Subcutaneous preadipocyte (primary cell): Measurements from ENCODE around the genes PDGFD, SLC35F2 and ARHGAP20.

DNA sequence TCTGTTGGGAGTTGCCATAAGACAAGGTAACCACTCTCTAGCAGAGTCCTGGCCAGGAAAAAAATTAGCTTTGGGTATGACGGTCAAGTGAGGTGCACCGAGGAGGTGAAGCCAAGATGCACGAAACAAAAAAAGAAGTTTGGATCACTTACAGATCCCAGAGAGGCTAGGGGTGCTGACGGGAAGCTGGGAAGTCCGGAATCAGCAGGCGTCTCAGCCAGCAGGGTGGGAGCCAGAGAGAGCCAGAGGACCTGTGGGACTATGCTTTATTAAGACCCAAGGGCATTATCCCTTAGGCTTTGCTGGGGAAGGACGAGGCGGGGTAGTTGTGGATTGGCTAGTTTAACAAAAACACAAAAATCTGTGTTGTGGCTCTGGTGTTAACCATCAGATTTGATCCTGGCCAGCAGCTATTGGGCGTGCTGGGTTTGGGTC is 427.0 kb downstream of the DYNC2H1 start:
- CAGE, long polyA plus RNA = no peak

DNA sequence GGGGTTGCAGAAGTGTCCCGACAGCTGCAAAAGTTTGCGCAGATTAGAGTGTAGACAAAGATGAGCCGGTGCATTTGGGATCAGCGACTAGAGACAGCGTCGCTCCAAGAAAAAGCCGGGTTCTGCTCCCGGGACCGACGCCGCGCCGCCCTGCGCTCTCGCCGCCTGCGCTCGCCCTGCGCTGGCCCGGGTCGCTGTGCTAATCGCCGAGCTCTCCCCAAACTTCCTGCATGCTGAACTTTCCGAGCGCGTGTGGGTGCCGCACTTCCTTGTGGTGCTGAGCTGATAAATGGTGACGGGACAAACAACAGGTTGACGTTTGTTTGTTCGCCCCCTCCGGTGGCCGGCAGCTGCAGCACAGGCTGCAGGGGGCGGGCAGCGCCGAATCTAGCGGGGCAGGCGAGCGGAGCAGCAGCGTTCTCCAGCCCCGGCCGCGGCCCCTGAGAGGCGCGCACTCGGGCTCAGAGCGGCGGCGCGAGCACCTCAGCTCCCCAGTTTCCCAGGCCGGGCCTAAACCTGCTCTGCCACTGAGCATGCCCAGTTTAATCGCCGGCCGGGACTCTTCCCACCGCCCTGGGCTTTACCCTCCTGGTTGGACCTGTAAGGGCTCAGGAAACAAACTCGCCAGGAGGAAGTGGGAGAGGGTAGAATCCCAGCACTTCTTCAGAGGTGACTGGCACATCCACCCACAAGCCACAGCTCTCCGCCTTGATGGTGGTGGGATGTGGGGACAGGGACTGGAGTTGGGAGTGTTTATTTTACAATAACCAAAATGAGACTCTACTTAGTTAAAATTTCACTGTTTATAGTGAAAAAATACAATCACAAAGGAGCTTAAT is at the start of gene PDGFD:
Gene PDGFD, minus strand, starts transcription at position 294 of the 839 bp plus-strand sequence.
- CAGE, long polyA plus RNA = no peak

DNA sequence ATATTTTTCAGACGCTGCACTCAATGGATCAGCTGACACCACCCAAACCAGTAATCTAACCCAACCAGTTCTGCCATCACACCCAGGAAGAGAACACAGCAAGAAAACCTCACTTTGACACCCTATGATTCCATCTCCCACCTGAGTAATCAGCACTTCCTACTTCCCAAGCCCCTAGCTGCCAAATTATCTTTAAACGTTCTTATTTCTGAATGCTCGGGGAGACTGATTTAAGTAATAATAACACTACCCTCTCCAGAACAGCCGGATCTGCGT is 2.6 kb downstream of the CASP4 start:
- CAGE, long polyA plus RNA = no peak

DNA sequence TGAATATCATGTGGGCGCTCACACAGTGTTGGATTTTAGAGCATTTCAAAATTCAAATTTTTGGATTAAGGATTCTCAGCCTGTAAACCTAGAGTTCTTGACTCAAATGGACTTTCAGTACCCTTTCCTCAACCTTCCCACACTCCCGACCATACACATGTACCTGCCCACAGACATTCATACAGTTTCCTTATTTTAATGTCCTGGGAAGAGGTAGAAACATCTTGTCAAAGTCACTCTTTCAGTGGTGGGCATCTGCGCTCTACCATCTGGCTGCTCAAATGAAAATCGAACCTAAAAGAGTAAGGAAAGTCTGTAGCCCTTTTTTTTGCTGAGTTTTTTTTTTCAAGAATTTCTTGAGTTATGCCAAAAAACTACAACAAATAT is 3.1 kb upstream of the CASP5 start:
- CAGE, long polyA plus RNA = no peak

- CAGE, long polyA plus RNA = no peak
These were observed 99.3 kb downstream of the AASDHPPT start for GRCh38 chr11:106176793-106177141.

GRCh38 chr11:106533897-106534375 is 456.5 kb downstream of the AASDHPPT start:
- CAGE, long polyA plus RNA = no peak

DNA sequence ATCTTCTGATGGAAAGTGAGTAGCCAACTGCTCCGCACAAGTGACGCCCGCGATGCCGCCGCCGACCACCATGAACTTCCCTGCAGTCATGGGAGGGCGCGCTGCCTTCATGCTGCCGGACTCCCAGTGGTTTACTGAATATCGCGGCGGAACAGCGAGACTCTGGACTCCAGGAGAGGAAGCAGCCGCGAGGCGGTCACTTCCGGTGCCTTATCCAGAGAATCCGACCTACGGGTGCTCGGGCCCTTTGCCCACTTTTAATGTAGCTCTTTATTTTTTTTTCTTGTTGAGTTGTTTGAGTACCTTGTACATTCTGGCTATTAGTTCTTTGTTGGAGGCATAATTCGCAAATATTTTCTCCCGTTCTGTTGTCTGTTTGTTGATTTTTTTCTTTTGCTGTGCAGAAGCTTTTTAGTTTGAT is 190.5 kb downstream of the GUCY1A2 start:
- CAGE, long polyA plus RNA = no peak

DNA sequence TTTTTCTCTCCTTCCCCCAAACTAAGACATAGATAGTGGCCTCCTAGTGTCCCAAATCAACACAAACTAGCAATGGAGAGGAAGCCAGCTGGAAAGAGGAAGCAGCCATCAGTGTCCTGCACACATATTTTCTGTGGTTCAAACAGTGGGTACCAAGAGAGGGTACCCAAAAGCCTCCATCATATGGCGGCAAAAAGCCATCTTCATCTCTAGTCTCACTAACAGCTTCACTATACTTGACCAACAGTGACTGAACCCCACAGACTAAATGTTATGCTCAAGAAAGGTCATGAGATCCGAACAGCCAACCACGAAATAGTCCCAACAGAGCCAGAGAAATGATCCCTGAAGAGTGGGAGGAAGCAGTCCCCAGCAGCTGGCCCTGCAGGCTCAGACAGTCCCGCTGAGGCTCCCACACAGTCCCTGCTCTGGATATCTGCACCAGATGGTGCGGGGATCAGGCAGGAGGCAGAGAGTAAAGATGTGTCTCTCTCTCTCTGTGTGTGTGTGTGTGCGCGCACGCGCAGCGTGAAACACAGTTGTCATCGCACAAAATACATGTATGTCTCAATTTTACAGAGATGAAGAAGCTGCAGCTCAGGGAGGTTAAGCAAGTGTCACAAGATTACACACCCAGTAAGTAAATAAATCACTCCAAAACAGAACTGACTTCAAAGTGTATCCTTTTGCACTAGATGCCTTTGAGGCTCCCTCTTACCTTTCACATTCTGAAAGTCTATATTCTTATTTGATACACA is 28.0 kb downstream of the GUCY1A2 start:
- CAGE, long polyA plus RNA = no peak

GRCh38 chr11:107018970-107019806 is 912 bp upstream of the GUCY1A2 start:
- CAGE, long polyA plus RNA = no peak

DNA sequence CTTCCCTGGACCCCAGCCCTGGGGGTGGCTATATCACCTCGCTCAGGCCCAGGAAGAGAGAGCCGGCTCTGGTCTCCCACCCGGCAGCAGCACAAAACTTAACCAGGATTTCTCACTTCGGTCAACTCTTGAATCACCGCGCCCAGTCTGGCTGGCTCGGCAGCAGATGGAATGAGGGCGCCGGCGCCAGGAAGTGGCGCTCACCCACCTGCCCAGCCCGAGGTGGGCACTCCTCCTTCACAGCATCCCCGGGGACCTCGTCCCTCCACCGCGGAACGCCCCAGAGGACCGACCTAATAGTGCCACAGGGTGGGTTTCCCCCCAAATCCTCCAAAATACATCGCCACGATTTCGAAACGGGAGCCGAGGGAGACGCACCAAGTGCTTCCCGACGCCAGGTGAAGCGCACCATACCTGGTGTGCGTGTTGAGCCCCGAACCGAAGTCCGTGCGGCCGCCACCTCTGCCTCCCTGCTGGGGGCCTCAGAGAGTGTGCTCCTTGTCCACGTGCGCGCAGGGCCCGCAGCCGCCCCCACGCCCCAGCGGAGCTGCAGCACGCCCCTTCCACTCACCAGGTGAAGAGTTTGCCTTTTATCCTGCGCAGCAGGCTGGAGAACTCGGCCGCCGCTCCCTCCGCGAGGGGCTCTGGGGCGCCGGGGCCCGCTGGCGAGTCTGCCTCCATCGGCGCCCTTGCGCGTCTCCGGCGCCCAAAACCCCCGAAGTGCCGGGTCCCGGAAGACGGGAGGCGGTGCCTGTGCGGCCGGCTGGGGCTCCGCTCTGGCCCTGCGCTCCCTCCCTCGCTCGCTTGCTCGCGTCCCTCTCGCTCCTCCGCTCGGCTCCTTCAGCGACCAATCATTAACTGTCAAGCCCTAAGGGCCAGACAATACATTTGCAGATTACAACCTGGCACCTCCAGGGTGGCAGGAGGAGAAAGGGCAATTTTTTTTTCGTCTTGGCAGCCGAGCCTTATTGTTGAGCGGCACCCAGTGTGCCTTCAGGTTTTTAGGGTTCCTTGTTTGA is at the start of gene SLC35F2:
Gene SLC35F2, minus strand, starts transcription at position 701 of the 1,019 bp plus-strand sequence.
- CAGE, long polyA plus RNA = no peak

- CAGE, long polyA plus RNA = no peak
These were observed 1.6 kb downstream of the RAB39A start for GRCh38 chr11:107929709-107930344.

- CAGE, long polyA plus RNA = no peak
These were observed 38.8 kb downstream of the ATM start for GRCh38 chr11:108261596-108262142.

- CAGE, long polyA plus RNA = no peak
These were observed 310.9 kb downstream of the DDX10 start for GRCh38 chr11:108975869-108976137.

DNA sequence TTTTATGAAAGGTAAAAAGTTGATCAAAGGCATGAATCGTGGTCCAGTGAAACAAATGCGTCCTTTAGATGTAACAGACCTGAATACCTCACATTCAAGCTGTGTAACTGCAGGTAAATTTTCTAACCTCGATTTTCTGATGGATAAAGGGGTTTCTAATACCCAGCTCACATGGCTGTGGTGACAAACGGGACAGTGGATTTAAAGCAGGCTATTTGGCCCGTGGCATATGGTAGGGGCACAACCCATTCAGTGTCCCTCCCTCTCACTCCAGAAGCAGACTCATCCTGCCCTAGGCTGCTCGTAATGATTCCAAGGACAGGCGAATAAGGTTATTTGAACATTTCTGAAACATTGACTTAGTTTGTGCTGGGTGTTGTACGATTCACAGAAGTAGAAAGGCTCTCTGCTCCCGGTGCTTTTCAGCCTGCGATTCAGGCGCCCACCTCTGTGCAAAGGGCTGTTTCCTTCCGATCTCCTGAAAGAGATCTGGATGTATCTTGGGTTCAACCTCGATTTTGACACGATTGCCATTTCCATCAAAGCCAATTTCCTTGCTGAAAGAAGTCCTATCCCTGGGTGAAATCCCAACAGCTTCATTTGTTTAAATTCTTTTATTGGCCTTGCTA is 1.3 kb upstream of the ZC3H12C start:
- CAGE, long polyA plus RNA = no peak

DNA sequence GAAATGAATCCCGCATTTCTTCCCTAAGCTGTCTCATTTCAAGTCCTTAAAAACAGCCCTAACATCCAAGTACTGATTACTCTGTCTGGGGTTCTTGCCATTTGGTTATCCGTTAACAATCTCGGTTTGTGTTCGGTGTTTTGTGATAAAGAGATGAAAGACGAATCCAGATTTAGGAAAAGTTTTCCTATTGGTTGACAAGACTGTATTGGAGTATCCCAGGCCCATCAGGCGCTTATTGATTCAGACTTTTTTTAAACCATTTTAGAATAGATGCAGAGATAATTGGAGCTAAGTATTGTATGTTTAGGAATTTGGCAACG is 858 bp downstream of the ZC3H12C start:
- CAGE, long polyA plus RNA = no peak

GRCh38 chr11:110272344-110272676 is 24.1 kb downstream of the RDX start:
- CAGE, long polyA plus RNA = no peak

GRCh38 chr11:110354947-110355715 is 58.7 kb upstream of the RDX start:
- CAGE, long polyA plus RNA = no peak

DNA sequence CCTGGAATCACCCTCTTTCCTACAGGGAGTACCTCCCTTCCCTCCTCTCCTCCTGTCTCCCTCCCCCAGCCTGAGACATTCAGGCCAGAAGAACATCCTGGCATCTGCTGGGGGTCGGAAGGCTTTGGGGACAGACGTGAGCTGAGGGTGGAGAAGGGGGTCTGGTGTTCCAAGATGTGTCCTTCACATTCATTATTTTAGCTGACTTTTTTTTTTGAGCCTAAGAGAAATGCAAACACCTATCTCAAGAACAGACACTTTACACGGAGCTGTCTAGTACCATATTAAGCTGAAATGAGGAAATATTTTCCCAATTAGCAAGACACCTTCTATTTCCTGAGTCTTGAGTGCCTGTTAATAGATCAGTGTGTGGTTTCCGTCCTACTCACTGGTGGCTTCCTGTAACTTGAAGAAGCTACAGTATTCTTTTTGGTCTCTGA is 92.5 kb downstream of the FDX1 start:
- CAGE, long polyA plus RNA = no peak

DNA sequence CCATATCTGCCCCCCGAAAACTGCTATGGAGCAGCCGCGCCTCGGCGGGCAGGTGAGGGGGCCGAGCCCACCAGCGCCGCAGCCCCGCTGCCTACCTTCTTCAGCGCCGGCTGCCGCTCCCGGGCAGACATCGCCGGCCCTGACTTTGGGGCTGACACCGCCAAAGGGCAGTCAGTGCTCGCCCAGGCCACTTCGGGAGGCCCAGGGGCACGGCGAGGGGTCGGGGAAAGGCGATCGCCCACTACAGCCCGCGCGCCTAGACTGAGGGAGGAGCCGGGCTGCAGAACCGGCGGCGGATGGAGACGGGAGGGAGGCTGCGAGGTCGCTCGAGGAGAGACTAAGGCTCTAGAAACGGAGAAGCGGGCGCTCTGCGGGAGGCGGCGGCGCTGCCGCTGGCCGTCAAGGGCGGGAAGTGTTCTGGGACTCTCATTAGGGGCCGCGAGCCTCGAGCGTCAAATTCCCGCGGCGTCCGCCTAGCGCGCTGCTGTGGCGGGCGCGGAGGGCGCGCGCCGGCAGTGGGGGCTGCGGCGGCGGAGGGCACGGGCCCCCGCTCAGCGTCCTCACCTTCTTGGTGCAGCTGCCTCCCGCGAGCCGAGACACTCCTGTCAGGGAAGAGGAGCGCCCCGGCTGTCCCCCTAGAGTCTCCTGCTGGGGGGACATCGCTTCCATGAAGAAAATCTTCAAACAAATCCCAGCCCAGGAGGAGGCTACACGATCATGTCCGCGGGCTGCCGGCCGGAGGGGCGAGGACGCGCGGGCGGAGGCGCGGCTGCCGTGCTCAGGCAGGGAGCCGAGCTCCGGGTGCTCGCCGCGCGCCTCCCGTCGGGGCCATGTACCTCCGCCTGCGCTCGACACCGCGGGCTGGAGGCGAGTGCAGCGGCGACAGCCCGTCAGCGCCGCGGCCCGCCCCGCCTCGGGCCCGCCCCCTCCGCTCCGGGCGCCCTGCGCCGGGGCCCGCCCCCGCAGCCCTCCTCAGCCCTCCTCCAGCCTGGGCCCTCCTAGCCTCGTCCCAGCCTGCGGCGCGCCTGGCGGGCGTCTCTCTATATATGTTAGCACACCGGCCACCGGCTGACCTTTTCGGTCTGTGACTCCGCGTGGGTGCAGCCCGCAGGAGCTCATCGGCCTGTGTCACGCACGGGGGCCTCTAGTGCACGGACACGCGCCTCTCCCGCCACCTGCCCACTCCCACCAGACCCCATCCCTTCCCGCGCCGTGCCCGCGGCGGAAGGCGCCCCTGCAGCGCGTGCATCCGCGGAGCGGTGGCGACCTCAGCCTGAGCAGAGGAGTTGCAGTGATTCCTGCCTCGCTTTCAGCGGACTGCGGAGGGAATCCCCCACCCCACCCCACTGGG is at the start of gene ARHGAP20:
Gene ARHGAP20, minus strand, starts transcription at position 875 of the 1,351 bp plus-strand sequence.
- CAGE, long polyA plus RNA = no peak

DNA sequence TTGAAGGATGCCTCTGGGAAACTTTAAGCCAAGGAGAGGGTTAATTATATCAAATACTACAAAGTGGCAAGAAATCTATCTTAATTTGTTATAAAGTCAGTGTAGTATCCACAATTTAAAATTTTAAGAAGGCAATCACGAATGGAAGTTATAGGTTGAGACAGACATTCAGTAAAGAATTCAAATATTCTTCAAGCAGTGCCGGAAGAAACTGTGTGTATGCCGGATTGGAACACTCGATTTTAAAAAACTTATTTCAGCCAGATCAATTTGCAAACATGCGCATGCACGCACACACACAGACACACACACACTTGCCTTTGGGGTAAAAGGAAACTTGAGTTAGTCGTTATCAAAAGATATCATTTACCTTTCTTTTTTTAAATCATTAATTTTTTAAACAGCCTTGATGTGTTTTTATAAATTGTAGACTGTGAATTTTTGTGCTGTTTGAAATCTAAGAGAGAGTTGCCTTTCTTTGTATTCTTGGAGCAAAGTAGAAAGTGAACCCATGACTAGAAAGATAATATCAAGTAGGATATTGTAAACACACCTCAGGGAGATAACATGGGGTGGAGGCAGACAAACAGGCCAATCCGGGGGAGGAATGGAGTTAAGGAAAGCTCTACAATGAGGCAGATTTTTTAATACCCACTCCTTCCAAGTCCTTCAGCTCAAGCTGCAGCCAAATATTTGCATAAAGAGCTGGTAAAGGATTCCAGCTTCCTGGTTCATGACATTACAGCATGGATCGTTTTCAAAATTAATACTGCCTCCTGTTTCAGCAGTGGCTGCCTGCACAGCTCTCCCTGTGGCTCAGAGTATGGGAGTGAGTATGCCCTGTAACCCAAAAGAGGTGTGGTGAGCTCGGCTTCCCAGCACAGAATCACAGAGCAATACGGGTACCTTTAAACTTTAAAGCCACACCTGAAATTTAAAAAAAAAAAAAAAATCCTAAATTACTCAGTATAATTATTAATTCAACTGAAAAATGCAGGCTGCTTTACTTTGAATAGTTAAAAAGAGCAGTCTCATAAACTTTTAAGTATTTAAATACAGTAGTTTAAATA is 4.9 kb downstream of the POU2AF3 start:
- CAGE, long polyA plus RNA = no peak